SK-MEL-5 (cell line): ENCODE measurements around the gene TLE4.

GRCh38 chr9:77879566-77880062, 152.0 kb downstream of the GNAQ start:
RAMPAGE:
- cytosol, long total RNA = no peak
- long total RNA = no peak
- nucleus, long total RNA = no peak

DNA sequence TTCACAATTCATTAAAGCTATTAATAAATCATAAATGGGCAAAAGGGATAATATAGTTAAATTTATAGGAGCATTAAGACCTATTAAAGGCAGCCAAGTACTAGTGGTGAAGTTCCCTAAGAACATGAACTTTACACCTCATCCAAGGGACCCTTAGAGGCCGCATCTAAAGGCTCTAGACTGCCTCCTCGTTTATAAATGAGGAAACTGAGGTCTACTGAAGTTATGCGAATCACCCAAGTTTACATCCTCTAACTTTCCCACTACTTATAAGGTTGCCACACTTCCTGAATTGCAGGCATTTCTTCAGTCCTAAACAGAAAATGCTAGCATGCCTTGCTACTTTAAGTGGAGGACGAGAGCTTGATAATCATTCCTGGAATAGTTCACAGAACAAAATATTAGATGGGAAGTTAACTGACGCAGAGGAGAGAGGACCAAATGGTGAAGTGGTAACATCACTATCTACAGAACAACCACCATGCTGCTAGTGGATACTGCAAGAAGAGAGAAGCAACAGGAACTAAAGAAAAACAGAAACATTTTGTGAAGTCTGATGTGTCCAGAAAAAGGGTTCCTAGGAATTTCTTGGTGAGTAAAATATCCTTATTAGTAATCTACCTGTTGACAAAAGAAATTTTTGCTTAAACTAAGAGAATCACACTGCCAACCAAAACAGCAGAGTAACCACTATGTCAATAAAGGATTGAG, 85.8 kb downstream of the GNAQ start:
RAMPAGE:
- cytosol, long total RNA = no peak
- long total RNA = no peak
- nucleus, long total RNA = no peak

GRCh38 chr9:77950154-77950825, 81.3 kb downstream of the GNAQ start:
RAMPAGE:
- cytosol, long total RNA = no peak
- long total RNA = no peak
- nucleus, long total RNA = no peak

DNA sequence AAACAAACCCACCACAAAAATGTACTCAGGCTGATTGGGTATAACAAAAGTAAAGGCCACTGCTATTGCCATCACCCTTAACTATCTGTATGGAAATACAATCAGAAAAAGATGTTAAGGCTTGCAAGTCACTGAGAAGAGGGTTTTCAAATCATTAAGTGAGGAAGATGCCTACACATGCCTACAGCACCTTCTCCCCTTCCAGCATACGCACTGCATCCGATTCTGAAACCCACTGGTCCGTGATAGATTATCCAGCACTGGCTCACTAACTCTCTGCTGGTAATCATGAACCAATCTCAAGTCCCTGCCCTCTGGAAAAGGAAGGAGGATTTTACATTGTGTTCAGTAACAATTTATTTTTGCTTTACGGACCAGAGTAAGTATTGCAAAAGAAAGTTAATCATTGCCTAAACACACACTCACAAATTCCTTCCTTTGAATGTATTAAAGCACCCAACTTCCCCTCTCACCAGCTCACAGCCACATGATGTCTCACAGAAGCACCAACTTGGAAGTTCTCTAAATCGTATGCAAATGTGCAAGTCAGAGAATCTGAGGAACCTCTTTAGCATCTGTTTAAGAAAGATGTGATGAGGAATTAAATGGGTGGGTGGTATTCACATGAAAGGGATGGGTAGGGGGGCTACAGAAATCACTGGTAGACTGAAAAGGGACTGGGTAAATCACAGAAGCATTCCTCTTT, 8.6 kb downstream of the GNAQ start:
RAMPAGE:
- cytosol, long total RNA = no peak
- long total RNA = no peak
- nucleus, long total RNA = no peak

RAMPAGE:
- cytosol, long total RNA = no peak
- long total RNA = no peak
- nucleus, long total RNA = no peak
Observed at GRCh38 chr9:78239346-78239770, 3.5 kb downstream of the CEP78 start.

DNA sequence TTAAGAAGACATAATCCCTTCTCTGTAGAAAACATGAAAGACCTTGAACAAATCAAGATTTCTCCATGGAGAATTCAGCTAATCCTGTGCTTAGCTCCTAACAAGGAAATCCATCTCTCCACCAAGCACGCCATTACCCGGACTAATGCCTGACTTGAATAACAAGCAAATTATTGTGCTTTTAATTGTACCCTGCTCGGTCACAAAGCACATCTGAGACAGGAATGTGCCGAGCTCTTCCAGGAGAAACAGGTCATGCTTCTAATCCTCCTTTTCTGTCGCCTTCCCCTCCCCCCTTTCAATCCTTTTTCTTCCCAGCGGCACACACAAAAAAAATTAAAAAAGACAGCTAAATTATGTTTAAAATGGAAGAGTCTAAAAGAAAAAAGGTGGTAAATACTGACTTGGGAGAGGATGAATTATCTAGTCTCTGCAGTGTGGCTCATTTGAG, 141.4 kb downstream of the PSAT1 start:
RAMPAGE:
- cytosol, long total RNA = no peak
- long total RNA = no peak
- nucleus, long total RNA = no peak

RAMPAGE:
- cytosol, long total RNA = start-site peak on the plus strand at chr9:79571944-79571968, 27 and 22 reads in 2 replicates
- long total RNA = no peak
- nucleus, long total RNA = start-site peak on the plus strand at chr9:79571943-79571966, 69 and 17 reads in 2 replicates
Observed at GRCh38 chr9:79571634-79572347, at the start of gene TLE4. Gene TLE4, plus strand, starts transcription at chr9:79571965.

DNA sequence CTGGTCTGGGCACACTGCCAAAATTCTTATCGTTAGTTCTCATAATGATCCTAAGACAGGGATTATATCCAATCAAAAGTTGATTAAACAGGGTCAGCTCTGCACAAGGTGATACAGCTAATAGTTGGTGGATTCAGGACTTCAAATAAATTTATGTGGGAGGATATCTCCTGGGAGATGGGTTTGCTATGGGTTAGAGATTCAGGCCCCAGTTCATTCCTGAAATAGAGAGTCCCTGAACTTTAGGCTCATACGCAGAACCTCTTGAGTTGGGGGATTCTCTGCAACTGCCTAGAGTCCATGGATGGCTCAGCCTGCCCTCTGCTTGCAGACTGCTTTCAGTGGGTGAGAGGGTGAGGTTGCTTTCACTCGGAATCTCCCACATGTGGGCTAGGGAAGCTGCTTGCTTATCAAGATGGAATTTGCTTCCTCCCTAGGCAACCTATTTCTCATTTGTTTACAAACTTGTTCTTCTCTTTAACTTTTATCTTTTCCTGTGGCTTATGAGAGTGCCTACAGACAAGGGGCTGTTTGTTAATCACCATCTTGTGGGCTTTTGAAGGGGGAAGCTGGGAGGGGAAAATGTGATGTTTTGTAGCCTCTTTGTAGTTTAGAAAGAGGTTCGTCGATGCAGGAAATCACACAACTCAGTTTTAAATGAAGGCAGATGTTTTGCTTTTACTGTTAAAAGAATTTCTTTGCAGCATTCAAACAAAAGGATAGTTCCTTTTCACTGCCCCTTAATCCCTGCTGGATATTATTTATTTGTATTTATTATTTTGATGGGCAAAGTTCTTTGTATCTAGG, 10.0 kb downstream of the TLE4 start:
RAMPAGE:
- cytosol, long total RNA = no peak
- long total RNA = no peak
- nucleus, long total RNA = no peak

DNA sequence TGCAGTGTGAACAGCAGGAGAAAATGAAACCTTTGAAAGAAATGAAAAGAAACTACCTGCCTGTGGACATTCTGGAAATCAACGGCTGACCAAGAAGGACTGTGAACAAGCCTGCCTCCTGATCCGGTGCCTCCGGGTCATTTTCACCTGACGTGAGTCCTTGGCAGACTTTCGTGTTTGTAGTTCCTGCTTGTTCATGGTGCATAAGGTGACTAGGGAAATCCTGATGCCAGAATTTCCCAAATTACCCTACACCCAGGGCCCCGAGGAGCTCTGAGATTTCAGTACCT, 317.5 kb downstream of the TLE1 start:
RAMPAGE:
- cytosol, long total RNA = no peak
- long total RNA = no peak
- nucleus, long total RNA = no peak

RAMPAGE:
- cytosol, long total RNA = no peak
- long total RNA = no peak
- nucleus, long total RNA = no peak
Observed at GRCh38 chr9:81609569-81610188, 79.7 kb downstream of the TLE1 start.

GRCh38 chr9:81690127-81691011, 1.0 kb upstream of the TLE1 start:
RAMPAGE:
- cytosol, long total RNA = no peak
- long total RNA = no peak
- nucleus, long total RNA = no peak

RAMPAGE:
- cytosol, long total RNA = no peak
- long total RNA = no peak
- nucleus, long total RNA = no peak
Observed at GRCh38 chr9:81833680-81834035, 94.6 kb upstream of the SPATA31D4 start.

DNA sequence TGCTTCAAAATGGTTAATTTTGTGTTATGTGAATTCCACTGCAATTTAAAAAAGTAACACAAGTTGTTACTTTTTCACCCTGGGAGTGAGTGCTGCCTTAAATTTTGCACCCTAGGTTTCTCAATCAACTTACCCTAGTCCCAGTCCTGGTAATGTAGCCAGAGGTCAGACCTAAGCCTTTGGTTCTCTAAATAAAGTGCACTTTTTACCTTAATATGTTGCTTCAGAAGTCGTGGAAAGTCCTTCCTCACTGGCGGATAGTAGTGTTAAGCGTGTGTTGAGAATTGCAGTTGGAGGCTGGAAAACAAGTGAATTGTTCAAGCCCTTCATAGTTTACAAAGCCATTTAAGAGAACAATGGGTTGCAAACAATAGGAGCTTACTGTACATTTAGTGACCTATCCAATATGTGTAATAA, 49.0 kb upstream of the SPATA31D4 start:
RAMPAGE:
- cytosol, long total RNA = no peak
- long total RNA = no peak
- nucleus, long total RNA = no peak

DNA sequence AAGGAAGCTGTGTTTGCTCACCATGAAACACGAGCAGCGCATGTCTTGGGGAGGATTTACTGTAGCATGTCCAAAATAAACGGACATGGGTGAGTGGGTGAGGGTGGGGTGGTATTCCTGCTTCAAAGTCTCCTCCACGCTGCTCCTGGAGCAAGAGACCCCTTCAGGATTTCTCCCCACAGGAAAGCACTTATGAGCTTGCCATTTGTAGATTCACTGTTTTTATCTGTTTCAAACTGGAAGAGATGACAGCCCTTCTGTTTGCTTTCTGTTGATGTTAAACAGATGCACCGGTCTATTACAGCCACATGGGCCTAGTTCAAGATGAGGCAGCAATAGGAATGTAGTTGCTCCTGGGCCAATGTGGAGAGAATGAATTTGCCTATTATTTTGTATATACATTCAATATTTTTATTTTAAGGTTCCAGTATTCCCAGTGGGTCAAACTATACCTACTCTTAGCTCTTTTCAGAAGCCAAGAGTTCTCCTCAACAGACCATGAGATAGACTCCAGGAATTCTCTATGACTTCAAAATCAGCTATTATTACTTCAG, 461.7 kb downstream of the RASEF start:
RAMPAGE:
- cytosol, long total RNA = no peak
- long total RNA = no peak
- nucleus, long total RNA = no peak

RAMPAGE:
- cytosol, long total RNA = no peak
- long total RNA = no peak
- nucleus, long total RNA = no peak
Observed at GRCh38 chr9:82774869-82775540, 287.9 kb downstream of the RASEF start.

DNA sequence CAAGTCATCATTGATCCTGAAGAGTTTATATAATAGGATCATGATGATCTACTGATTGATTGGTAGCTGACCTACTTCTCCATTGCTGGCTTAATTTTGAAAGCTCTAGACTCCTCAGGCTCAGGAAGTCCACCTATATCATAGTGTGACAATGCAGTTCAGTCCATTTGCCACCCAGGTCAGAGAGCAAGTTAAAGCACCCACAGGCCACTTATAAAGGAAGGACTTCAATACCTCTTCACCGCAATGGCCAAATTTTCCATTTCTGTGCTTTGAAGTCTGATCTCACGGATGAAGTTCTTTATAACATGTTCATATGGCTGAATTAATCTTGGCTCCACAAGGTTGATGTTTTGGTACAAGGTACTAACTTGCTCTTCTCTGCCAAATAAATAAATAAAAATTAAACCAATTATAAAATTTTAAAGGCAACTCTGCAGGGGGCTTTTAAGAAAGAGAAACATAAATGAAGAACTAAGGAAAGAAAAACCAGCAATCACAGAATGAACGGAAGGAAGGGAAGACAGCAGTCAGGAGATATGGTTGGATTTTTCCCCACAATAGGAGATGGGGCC, 37.3 kb downstream of the RASEF start:
RAMPAGE:
- cytosol, long total RNA = no peak
- long total RNA = no peak
- nucleus, long total RNA = no peak

RAMPAGE:
- cytosol, long total RNA = no peak
- long total RNA = no peak
- nucleus, long total RNA = no peak
Observed at GRCh38 chr9:83060393-83060976, 2.5 kb downstream of the RASEF start.

DNA sequence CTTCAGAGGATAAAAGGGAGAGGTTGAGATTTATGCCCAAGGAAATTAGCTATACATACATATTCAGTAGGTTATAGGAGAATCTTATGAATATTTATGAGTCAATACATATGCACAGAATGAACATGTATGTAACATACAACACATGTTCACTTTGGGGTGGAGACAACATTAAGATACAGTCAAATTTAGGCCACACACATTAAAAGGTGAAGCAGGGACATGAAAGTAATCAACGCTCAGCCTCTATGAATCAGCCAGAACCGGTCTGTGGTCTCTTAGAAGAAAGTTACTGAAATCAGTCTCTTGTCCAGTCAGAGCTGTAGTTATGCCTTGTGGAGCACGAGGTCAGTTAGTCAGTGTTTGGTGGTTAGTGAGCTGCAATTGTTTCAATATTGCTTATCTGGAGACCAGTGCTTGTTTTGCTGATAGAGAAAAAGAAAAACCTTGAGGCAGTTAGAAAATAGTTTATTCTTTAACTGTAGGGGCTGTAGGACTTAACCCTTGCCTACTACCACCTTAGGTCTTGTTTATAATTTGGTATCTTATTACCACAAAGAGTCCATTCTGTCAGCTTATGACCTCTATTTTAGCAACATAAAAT, 157.8 kb upstream of the RASEF start:
RAMPAGE:
- cytosol, long total RNA = no peak
- long total RNA = no peak
- nucleus, long total RNA = no peak

DNA sequence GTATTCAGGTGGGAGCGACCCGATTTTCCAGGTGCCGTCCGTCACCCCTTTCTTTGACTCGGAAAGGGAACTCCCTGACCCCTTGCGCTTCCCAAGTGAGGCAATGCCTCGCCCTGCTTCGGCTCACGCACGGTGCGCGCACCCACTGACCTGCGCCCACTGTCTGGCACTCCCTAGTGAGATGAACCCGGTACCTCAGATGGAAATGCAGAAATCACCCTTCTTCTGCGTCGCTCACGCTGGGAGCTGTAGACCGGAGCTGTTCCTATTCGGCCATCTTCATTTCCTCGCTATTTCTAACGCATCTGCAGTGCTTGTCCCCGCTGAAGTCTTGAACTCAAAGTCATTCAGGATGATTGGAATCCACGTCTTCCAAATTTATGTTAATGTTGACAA, 165.7 kb upstream of the RASEF start:
RAMPAGE:
- cytosol, long total RNA = no peak
- long total RNA = no peak
- nucleus, long total RNA = no peak

DNA sequence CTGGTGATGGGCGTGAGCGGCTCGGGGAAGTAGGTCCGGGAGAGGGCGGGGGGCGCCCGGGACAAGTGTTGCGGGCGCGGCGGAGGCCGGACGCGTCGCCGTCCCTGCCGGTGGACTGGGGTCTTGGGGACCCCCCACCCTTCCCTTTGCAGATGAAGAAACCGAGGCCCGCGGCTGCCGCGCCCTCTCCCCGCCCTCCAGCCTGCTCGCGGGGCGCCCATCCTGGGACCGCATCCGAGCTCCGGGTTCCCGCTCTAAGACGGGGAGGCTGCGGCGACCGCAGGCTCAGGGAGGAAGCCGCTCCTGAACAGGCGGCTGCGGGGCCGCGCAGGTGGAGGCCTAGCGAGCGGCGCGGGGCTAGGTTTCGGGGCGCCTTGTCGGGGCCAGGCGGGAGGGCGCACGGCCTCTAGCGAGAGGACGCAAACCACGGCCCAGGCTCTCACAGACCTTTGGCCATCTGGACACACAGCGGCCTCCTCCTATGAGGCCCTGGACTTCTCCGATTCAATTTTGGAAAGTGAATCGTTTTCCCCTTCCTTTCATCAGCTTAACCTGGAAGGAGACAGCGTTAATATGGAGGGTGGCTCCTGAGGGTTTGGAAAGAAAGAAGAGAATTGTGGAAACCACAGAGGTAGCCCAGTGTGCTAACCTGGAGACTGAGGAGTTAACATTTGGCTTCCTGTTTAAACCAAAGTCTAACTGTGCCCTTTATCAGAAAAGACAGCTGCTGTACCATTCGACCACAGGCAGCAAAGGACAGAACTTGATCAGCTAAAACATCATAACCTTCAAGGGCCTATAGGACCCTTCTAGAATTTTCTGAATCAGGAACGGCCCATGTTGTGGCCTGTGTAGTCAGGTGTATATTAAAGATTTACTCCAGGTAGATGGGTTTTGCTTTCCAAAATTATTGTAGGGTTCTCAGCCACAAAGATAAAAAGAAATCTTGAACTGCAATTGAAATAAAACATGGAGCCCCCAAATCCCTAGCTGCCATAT, 549 bp downstream of the IDNK start:
RAMPAGE:
- cytosol, long total RNA = no peak
- long total RNA = no peak
- nucleus, long total RNA = no peak